SK-N-DZ (cell line): ENCODE data around the gene ITPRIP.

DNA sequence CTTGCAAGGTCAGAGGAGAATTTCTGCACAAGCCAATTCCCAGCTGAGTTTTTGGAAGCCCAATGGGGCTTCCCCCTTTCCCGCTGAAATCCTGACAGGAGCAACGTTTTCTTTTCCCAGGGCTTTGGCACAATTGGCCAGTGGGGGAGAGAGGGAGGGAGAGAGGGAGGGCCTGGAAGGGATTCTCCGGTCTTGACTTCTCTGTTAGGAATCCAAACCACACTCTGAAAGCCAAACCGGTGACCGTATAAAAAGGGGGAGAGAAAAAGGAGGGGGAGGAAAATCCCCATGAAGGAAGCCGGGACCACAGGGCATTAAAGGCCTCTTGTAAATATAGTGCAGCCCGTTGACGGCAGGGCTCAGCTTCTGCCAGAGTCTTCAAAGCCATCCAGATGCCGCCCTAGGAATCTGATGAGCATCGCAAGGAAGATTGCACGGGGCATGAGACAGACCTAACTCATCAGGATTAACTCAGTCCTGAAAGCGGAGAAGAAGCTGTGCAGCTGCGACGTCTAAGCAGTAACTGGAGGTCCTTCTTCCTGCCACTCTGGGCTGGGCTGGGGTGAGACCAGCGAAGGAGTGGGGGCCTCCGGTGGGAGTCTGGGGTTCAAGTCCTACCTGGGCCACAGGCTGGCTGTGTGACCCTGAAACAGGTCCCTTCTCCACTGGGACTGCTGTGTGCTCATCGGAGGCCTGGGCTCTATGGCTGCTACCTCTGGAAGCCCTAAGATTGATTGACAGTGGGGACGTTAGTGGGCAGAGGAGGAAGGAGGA lies 115.9 kb downstream of the SH3PXD2A start:
RAMPAGE:
- cytosol, long total RNA = no peak
- nucleus, long total RNA = no peak

DNA sequence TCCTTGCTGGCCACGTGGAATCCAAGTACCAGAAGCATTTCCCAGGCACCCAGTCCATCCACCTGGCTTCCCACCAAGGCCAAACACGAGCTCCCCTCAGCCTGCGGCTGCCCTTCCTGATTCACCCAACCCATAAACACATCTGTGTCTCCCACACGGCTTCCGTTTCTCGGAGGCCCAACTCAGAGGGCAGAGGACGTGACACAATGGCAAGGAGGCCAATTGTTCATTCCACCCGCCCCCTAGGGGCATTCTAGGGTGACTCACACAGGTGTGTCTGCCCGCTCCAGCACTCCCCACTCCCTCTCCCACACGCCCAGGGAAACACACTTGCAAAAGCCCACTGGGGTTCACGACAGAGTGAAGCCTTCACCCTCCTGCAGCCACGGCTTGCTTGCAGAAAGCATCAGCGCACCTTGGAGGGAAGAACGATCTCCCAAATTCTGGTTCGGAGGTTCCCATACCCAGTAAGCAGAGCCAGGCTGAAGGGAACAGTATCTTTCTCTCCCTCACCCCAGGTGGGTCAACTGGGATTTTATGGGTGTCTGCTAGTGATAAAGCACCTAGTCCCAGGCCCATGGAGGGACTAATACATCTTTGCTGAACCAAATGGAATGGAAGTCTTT lies 109.6 kb downstream of the SH3PXD2A start:
RAMPAGE:
- cytosol, long total RNA = no peak
- nucleus, long total RNA = no peak

RAMPAGE:
- cytosol, long total RNA = no peak
- nucleus, long total RNA = no peak
Observed at GRCh38 chr10:103763769-103764147, 91.6 kb downstream of the SH3PXD2A start.

RAMPAGE:
- cytosol, long total RNA = no peak
- nucleus, long total RNA = no peak
Observed at GRCh38 chr10:103811892-103812315, 43.5 kb downstream of the SH3PXD2A start.

DNA sequence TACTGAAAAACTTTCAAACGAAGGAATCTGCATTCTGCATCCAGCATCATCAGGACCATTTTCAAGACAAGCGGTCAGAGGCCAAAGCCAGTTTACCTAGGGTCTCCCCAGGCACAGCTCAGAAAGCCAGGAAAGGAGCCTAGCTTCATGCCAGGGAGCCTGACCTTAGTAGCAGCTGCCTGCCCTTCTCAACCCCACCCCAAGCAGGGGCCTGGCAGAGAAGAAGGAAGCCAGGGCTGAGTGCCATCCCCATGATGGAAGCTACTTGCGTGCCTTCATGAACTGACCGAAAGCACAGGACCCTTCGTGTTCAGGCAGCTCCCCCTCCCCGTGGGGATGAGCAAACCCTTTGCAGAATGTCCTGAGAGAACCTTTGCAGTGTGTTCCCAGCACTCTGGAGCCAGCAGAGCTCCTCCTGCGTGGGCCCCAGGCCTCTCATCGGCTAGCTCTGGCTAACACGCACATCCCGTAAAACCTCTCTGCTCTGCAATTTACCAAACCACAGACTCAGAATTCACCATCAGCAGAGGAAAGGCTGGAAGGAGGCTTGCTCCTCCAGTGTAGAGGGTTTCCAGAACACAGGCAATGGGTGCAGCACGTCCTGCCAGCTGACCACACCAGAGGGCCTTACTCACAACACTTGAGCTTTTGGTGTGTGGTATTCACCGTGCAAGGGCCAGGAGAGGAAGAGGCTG lies 3.2 kb downstream of the SH3PXD2A start:
RAMPAGE:
- cytosol, long total RNA = no peak
- nucleus, long total RNA = no peak

GRCh38 chr10:103892211-103892553 lies 25.8 kb downstream of the STN1 start:
RAMPAGE:
- cytosol, long total RNA = no peak
- nucleus, long total RNA = no peak

DNA sequence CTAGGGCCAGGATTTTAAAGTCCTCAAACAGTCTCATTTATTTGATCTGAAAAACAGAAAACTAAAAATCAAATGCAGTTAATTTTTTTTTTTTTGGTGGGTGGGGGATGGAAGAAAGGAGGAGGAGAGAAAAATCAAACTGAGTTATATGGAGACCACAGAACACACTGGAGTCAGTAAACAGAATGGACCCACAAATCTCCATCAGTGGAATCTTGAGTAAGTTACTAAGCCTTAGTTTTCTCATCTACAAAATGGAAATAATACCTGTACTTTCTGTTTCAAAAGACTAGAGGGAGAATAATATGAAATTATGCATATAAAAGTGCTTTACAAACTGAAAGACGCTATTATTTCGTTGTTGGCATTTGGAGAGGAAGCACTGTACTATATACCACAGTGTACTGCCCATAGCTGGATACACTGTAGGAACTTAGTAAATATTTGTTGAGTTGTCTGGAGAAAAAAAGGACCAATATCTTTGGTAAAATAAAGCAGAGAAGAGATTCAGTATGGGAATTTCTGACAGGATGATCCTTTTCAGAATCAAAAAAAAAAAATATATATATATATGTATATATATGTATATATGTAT lies 9.1 kb downstream of the STN1 start:
RAMPAGE:
- cytosol, long total RNA = no peak
- nucleus, long total RNA = no peak

DNA sequence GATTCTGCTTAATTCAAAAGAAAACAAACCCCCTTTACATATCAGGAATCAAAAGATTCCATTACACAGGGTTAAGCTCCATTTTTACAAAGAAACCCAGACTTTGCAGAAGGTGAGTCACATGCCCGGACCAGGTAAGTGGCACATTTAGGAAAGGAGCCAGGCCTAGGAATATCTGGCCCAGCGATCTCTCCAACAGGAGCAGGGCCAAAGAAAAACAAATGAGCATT lies 1.1 kb downstream of the STN1 start:
RAMPAGE:
- cytosol, long total RNA = no peak
- nucleus, long total RNA = no peak

GRCh38 chr10:103918369-103918915 lies 458 bp upstream of the STN1 start:
RAMPAGE:
- cytosol, long total RNA = no peak
- nucleus, long total RNA = no peak

DNA sequence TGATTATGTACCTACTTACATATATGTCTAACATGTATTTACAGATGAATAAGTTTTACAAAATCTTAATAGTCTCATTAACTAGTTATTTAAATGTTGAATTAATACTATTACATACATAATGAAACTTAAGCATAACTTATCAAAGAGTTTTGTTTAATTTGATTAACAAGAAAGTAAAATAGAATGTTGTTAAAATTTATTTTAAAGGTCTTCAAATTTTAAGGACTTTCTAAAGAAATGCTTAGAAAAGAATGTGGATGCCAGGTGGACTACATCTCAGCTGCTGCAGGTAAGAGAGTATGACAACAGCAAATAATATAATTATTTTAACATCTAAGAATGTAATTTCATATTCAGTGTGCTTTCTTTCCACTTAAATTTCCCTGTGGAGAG lies 32.7 kb downstream of the SLK start:
RAMPAGE:
- cytosol, long total RNA = no peak
- nucleus, long total RNA = no peak

RAMPAGE:
- cytosol, long total RNA = no peak
- nucleus, long total RNA = no peak
Observed at GRCh38 chr10:104122199-104122328, 93 bp downstream of the SFR1 start.

GRCh38 chr10:104256200-104256830 lies 1.6 kb downstream of the GSTO1 start:
RAMPAGE:
- cytosol, long total RNA = no peak
- nucleus, long total RNA = no peak

RAMPAGE:
- cytosol, long total RNA = no peak
- nucleus, long total RNA = no peak
Observed at GRCh38 chr10:104307299-104308152, 30.7 kb downstream of the ITPRIP start.

RAMPAGE:
- cytosol, long total RNA = no peak
- nucleus, long total RNA = no peak
Observed at GRCh38 chr10:104323943-104324805, 14.1 kb downstream of the ITPRIP start.

DNA sequence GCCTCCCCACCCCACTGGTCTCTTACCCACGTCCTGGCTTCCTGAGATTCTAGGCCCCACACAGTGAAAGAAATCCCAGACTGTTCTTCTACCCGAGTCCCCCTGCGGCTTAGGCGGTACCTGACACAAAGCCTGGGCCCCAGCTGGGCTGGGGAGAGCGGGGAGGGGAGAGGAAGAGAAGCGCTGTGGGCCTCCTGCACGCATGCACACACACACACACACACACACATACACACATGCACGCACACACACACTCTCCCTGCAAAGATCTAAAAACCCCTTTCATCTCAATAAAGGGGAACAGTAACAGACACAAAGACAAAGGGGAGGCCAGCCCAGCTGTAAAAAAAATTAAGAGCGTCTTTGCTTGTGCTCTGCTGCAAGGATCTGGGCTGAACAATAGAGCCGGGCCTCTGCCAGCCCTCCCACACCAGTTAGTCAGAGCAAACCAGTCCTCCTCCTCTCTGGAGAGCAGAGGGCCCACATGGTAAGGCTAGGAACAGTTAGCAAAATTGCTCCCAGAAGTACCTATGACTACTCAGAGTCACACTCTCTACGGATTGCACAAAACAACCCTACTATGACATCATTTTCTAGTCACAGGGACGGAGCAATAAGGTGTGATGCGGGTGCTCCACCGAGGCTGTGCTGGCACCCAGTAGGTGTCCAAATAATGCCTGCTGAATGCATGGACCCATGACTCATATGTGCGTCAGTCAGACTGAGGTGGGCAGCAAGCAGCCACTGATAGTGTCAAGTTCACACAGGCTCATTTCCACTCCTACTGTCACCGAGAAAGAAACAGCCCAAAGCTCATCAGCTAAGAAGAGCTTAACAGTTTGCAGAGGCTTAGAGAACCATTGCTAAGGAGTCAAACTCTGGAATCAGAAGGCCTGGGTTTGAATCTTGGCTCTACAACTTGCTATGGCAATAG lies 9.2 kb downstream of the ITPRIP start:
RAMPAGE:
- cytosol, long total RNA = no peak
- nucleus, long total RNA = no peak

DNA sequence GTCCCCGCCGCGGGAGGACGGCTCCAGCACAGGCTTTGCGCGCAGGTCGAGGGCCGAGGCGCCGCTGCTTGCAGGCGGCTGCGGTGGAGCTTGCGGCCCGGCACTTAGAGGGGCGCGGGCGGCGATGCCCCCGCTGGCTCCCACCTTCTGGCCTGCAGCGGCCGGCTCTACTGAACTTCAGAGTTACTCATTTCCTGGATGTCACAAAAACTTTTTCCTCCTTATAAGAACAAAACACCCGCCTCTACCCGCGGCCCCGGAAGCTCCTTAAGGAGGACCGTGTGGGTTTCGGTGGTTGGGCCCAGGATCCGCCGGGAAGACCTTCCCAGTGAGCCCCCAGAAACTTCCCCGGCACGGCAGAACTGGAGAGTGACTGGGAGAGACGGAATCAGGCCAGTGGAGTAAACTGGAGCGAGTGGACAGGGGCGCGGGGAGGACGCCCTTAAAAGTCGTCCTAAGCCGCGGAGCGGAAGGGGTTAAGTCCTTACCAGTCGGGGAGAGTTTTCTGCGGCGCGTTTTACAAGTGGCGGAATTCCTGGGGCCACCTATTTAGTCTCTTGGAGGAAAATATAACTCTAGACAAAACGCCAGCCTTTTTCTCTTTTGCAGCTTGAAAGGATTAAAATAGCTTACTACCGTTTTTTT lies at the start of gene ITPRIP:
TSS of gene ITPRIP (minus strand) at position 196 of the 645 bp plus-strand sequence.
RAMPAGE:
- cytosol, long total RNA = no peak
- nucleus, long total RNA = no peak

GRCh38 chr10:104351768-104352210 lies 1.8 kb upstream of the CFAP58 start:
RAMPAGE:
- cytosol, long total RNA = no peak
- nucleus, long total RNA = no peak

DNA sequence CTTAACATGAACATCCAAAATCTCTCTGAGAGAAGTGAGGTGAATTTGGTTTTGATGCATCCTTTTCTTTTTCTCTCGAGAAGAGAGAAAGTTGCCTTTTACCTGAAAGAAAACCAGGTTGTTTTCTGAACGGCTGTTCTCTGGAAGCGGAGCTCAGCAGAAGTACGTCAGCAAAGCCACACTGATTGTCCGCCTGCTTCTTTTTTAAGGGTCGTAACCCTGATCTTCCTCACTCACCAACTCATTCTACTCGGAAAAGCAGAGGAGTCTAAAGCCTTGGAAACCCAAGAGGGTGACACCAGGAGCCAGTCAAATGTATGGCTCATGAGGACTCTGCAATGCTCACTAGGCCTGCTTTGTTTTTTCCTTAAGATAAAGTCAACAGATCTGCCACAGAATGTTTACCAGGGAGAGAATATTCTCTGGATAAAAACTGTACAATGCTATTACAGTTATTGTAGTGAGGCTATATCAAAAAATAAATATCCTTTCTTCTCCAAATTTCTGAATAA lies 1236.7 kb downstream of the SORCS3 start:
RAMPAGE:
- cytosol, long total RNA = no peak
- nucleus, long total RNA = no peak

GRCh38 chr10:106931367-106931817 lies 233.1 kb downstream of the SORCS1 start:
RAMPAGE:
- cytosol, long total RNA = no peak
- nucleus, long total RNA = no peak

RAMPAGE:
- cytosol, long total RNA = no peak
- nucleus, long total RNA = no peak
Observed at GRCh38 chr10:107162922-107163515, 1.5 kb downstream of the SORCS1 start.